ENCODE measurements around a stretch of chr12.

- PRO-cap, result no peak
- RAMPAGE, long total RNA, 3 experiments, result start-site peak on the plus strand in 1 of 3 experiments, at chr12:1754250-1754491 at its widest, 9 to 17 reads per replicate
Measured at GRCh38 chr12:1754038-1754665, 63.3 kb downstream of the ADIPOR2 start.

DNA sequence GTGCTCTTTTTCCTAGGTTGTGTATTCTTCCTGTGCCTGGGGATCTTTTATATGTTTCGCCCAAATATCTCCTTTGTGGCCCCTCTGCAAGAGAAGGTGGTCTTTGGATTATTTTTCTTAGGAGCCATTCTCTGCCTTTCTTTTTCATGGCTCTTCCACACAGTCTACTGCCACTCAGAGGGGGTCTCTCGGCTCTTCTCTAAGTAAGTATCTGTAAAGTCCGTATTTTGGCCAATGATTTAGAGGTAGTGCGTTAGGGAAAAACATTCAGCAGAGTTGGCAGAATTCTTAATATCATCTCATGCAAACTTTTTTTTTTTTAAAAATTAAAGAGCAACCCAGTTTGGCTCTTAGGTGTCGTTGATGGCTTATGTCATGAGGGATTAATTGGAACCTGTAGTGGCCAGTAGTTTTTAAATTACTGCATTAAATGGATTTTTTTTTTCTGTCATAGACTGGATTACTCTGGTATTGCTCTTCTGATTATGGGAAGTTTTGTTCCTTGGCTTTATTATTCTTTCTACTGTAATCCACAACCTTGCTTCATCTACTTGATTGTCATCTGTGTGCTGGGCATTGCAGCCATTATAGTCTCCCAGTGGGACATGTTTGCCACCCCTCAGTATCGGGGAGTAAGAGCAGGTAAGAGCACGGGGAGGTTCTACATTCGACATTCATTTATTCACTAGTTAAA is 39.8 kb upstream of the LRTM2 start:
- PRO-cap, result no peak
- RAMPAGE, long total RNA, 3 experiments, result start-site peak on the plus strand in 1 of 3 experiments, centred at position 568 of the sequence, 27 reads per replicate

GRCh38 chr12:1804398-1804915 is 15.9 kb upstream of the LRTM2 start:
- PRO-cap, result unidirectional peak, plus-strand start at chr12:1804704
- RAMPAGE, long total RNA, 3 experiments, result no peak in any of the 3 experiments

GRCh38 chr12:1974904-1975291 is 29.4 kb downstream of the DCP1B start:
- PRO-cap, result no peak
- RAMPAGE, long total RNA, 3 experiments, result no peak in any of the 3 experiments

GRCh38 chr12:1993826-1994656 is 10.2 kb downstream of the DCP1B start:
- PRO-cap, result no peak
- RAMPAGE, long total RNA, 3 experiments, result no peak in any of the 3 experiments

- PRO-cap, result no peak
- RAMPAGE, long total RNA, 3 experiments, result no peak in any of the 3 experiments
Measured at GRCh38 chr12:2054704-2054996, 1.9 kb downstream of the CACNA1C start.

DNA sequence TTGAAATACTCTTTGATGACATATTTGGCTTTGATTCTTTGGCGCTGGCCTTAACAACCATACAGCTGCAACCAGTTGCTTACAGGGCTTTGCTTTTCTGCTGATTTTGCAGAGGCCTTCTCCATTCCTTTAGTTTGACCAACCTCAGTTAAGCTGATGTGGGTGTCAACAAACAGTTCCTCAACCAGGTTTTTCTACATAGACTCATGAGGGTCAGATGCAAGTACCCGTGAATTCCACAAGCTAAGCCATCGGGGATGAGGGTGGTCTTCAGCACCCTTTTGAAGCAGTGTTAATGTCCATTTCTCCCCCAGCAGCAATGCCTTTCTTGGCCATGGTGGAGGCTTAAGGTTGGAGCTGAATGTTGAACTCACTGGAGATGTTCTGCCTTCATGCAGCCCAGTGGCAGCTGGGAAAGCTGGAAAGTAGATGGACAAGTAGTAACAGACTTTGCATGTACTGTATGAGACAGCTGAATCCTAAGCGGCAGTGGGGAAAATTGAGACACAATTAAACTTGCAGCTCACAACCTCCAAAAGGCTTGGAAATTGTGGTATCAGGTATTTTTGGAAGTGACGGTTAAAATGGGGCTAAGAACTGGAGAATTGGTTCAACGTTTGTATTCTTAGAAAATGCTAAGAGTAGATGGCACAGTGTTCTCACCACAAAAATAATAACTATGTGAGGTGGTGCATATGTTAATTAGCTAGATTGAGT is 103.9 kb downstream of the CACNA1C start:
- PRO-cap, result no peak
- RAMPAGE, long total RNA, 3 experiments, result no peak in any of the 3 experiments

- PRO-cap, result no peak
- RAMPAGE, long total RNA, 3 experiments, result no peak in any of the 3 experiments
Measured at GRCh38 chr12:2539768-2540376, 254.9 kb upstream of the FKBP4 start.

DNA sequence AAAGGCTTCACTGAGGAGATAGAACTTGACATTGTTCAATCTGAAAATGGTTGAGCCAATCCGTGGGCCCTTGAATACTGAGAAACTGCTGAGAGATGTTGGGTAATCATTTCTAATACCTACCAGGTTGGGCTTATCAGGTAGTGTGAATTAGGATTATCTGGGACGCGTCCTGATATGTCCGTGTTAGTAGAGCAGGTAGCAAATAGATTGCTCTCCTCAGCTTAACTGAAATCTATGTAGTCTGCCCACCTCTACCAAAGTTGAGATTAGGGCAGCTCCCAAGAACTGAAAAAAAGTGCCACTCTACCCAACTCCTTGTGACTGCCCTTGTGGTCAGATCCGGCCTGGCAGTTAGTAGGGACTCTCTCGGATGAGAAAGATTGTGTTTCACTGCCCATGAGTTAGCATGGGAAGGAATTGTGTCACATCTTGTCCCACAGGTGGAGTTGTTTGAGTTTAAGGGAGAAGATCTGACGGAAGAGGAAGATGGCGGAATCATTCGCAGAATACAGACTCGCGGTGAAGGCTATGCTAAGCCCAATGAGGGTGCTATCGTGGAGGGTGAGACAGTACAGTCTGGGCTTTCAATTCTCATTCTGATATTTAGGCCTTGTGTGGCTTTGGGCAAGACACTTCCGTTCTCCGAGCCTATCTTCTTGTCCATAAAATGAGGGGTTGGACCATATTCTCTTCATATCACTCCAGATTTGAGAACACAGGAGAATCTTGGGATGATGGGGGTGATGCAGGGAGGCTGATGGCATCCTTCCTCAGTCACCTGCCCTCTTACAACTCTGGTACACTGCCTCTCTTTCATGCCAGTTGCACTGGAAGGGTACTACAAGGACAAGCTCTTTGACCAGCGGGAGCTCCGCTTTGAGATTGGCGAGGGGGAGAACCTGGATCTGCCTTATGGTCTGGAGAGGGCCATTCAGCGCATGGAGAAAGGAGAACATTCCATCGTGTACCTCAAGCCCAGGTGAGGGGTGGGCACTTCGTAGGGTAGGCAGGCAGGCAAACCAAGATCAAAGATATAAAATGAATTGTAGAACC is 3.8 kb downstream of the FKBP4 start:
- PRO-cap, result no peak
- RAMPAGE, long total RNA, 3 experiments, result no peak in any of the 3 experiments

GRCh38 chr12:3070898-3071708 is 6.1 kb upstream of the TSPAN9 start:
- PRO-cap, result no peak
- RAMPAGE, long total RNA, 3 experiments, result no peak in any of the 3 experiments

DNA sequence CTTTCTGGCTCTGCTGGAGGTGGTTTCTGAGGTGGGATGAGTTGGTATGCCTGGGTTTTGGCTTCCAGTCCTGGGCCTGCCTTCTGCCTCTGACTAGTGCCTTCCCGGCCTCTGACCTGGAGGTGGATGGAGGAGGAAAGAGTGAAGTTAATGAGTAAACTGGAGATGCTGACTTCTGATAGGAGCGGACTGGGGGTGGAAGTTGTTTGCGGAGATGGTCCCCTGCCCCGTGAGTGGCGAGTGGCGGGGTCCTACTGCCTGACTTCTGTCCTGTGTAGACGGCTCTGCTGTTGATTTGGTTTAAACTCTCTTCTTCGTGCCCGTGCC is 8.5 kb downstream of the TSPAN9 start:
- PRO-cap, result no peak
- RAMPAGE, long total RNA, 3 experiments, result no peak in any of the 3 experiments

DNA sequence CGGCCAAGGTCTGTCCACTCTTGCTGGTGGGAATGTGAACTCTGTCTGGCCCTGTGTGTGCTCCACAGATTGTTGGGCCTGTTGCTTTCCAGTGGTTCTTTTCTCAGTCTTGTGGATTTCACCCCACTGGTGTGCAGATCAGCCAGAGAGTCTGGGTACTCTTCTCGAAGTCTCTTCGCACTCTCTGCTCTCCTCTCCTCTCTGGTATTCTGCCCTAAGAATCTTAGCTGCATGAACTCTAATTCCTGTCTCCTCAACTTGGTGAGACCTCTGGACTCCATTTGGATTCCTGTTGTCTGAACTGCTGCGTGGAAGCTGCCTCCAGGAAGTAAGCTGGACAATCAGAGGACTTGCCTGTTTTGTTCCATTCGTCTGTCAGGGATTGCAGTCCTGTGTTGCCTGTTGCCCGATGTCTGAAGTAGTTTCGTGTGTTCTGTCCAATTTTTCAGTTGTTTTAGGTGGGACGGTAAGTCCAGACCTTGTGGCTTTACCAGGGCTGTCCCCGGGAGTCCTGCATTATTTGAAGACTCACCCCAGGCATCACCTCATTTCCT is 23.0 kb downstream of the TSPAN9 start:
- PRO-cap, result no peak
- RAMPAGE, long total RNA, 3 experiments, result no peak in any of the 3 experiments

DNA sequence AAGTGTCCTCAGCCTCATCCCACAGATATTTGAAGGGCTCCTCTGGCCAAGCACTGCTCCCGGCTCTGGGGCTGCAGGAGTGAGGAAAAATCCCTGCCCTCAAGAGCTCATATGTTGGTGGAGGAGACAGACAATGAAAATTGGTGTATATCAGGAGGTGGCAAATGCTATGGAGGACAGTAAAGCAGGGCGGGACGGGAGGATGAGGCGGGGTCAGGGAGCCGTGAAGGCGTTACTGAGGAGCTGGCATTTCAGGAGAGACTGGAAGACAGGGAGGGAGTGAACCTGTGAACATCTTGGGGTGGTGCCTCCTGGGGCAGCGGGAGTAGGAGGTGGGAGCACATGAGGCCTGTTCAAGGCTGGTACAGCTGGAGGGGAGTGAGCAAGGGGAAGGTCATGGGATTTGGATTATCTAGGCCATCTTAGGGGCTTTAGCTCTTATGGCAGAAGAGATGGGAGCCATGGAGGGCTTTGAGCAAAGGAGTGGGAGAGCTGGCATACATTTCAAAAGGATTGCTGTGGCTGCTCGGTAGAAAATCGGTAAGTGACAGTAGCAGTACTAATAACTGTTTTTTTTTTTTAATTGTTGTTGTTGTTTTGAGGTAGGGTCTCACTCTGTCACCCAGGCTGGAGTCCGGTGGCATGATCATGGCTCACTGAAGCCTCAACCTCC is 26.7 kb downstream of the TSPAN9 start:
- PRO-cap, result no peak
- RAMPAGE, long total RNA, 3 experiments, result no peak in any of the 3 experiments

GRCh38 chr12:3185546-3186012 is 108.4 kb downstream of the TSPAN9 start:
- PRO-cap, result no peak
- RAMPAGE, long total RNA, 3 experiments, result no peak in any of the 3 experiments

- PRO-cap, result no peak
- RAMPAGE, long total RNA, 3 experiments, result no peak in any of the 3 experiments
Measured at GRCh38 chr12:3216794-3217942, 140.0 kb downstream of the TSPAN9 start.

DNA sequence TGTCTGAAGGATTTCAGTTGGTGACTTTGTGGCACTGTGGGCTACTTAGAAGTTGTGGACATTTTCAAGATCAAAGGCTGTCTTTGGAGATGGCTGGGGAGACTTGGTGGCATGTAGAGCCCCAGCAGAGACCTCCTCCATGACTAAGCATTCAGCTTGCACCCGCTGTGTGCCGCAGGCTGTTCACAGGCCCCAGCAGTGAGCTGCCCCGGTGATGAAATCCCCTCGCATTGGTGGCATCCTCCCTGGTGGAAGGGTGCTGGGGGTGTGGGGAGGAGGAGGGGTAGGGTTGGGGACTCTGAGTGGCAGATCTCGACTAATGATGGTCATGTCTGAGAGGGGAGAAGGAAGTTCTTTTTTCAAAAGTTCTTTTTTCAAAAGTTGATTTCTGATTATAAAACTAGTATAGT is 173.9 kb downstream of the TSPAN9 start:
- PRO-cap, result no peak
- RAMPAGE, long total RNA, 3 experiments, result no peak in any of the 3 experiments

DNA sequence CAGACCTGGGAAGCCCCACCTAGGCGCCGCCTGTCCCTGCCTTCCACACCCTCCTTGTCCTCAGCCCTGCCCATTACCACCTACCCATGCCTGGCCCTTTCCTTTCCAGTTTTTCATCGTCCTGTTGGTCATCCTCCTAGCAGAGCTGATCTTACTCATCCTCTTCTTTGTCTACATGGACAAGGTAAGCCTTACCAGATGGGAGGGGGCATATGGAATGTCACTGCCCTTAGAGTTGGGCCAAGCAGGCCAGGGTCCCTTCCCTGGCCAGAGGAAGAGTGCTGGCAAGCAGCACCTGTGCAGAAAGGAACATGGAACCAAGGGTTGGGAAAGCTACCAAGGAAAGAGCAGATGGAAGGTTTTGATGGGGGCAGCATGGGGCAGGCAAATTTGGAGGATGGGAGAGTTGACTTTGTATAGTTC is 201.7 kb downstream of the TSPAN9 start:
- PRO-cap, result no peak
- RAMPAGE, long total RNA, 3 experiments, result no peak in any of the 3 experiments

GRCh38 chr12:3315538-3315796 is 175.5 kb upstream of the PRMT8 start:
- PRO-cap, result no peak
- RAMPAGE, long total RNA, 3 experiments, result no peak in any of the 3 experiments

- PRO-cap, result no peak
- RAMPAGE, long total RNA, 3 experiments, result no peak in any of the 3 experiments
Measured at GRCh38 chr12:3336436-3337039, 154.5 kb upstream of the PRMT8 start.

DNA sequence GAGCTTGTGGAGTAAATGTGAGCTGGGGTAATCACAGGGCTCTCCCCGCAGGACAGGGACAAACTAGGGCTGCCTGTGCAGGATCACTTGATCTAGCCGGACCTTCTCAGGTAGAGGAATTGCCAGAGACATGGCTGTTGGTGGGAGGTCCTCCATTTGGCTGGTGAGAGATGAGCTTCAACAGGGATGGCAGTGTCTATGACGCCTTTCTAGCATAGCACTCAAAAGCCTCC is 75.2 kb upstream of the PRMT8 start:
- PRO-cap, result no peak
- RAMPAGE, long total RNA, 3 experiments, result no peak in any of the 3 experiments

All from subcutaneous adipose tissue (tissue), 3 donors.